NCI-H460 (cell line): ENCODE measurements around a stretch of chr12.

RAMPAGE:
- cytosol, long total RNA: no peak
- long total RNA: no peak
- nucleus, long total RNA: no peak
Observed at GRCh38 chr12:47085677-47086491, 6.1 kb upstream of the AMIGO2 start.

DNA sequence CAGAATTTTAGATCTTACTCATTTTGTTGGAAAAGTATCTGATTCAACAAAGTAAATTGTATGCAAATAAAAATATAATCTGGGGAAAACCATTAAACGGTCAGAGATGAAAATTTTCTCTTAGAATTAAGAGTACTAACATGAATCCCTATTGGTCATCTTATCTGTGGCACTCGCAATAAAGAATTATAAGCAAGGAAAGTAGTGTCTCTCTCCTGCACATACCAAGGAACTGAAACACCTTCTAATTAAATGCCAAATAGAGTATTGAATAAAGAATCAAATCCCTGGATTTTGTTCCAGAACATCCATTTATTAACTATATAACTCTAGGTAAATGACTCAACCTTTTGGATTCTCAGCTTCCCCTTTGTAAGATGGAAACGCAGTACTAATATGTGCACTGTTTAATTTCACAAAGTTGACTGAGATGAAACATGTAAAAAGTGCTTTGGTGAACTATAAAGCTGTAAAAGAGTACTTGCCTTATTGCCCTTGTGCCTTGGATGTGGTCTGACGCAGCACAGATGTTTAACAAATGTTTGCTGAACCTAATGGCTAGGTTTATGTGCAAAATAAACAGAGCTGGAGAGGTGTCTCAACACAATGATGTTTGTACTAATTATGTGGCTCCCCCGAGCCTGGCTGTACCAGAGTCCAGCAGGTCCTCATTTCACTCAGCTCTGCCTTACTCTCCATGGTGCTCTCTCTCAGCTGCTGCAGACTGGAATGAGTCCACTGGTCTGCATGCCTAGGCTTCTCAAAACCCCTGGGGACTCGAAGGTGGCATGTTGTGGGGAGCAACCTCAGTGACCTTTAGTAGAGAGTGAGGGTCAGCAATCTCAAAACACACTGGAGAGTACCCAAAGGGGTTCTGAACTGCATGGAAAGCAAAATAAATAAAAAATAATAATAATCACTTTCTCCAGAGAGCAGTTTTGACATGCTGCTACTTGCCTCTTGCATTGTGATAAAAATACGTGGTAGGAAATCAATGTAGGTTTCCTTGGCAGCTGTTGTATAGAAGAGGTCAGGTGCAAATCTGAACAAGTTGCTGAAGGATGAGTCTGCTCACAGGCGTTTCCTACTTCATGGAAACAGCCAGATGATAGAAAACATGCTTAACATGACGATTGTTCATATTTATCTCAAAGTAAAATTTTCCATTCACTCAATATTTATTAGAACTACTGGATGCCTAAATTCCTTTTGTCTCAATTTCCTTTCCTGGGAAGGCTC, 8.3 kb upstream of the AMIGO2 start:
RAMPAGE:
- cytosol, long total RNA: no peak
- long total RNA: no peak
- nucleus, long total RNA: no peak

RAMPAGE:
- cytosol, long total RNA: no peak
- long total RNA: no peak
- nucleus, long total RNA: no peak
Observed at GRCh38 chr12:47207139-47207662, 127.4 kb upstream of the AMIGO2 start.

GRCh38 chr12:47248913-47249579, 169.3 kb upstream of the AMIGO2 start:
RAMPAGE:
- cytosol, long total RNA: no peak
- long total RNA: no peak
- nucleus, long total RNA: no peak

RAMPAGE:
- cytosol, long total RNA: no peak
- long total RNA: no peak
- nucleus, long total RNA: no peak
Observed at GRCh38 chr12:47312922-47313469, 233.2 kb upstream of the AMIGO2 start.

RAMPAGE:
- cytosol, long total RNA: no peak
- long total RNA: no peak
- nucleus, long total RNA: no peak
Observed at GRCh38 chr12:47343876-47344423, 264.2 kb upstream of the AMIGO2 start.

DNA sequence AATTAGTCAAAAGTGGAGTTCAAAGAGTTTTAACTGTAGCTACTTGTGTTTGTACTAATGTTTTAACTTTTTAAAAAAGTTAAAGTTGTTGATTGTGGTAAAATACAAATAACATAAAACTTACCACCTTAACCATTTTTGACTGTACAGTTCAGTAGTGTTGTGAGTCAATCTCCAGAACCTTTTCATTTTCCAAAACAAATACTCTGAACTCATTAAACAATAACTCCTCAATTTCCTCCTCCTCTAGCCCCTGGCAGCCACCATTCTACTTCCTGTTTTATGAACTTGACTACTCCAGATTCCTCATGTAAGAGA, 299.1 kb upstream of the AMIGO2 start:
RAMPAGE:
- cytosol, long total RNA: no peak
- long total RNA: no peak
- nucleus, long total RNA: no peak

DNA sequence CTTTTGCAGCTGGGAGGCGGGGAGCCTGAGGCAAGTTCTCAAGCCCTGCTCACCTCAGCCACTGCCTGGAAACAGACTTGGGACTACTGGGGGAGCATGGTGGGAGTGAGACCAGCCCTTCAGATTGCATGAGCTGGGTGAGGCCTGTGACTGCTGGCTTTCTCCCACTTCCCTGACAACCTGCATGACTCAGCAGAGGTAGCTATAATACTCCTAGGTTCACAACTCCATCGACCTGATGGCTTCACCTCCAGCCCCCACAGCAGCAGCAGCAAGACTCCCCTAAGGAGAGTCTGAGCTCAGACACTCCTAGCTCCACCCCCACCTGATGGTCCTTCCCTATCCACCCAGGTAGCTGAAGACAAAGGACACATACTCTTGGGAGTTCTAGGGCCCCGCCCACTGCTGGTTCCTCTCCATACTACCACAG, 68.9 kb downstream of the RPAP3 start:
RAMPAGE:
- cytosol, long total RNA: no peak
- long total RNA: no peak
- nucleus, long total RNA: no peak

RAMPAGE:
- cytosol, long total RNA: no peak
- long total RNA: no peak
- nucleus, long total RNA: no peak
Observed at GRCh38 chr12:47725775-47726395, 595 bp upstream of the ENDOU start.

DNA sequence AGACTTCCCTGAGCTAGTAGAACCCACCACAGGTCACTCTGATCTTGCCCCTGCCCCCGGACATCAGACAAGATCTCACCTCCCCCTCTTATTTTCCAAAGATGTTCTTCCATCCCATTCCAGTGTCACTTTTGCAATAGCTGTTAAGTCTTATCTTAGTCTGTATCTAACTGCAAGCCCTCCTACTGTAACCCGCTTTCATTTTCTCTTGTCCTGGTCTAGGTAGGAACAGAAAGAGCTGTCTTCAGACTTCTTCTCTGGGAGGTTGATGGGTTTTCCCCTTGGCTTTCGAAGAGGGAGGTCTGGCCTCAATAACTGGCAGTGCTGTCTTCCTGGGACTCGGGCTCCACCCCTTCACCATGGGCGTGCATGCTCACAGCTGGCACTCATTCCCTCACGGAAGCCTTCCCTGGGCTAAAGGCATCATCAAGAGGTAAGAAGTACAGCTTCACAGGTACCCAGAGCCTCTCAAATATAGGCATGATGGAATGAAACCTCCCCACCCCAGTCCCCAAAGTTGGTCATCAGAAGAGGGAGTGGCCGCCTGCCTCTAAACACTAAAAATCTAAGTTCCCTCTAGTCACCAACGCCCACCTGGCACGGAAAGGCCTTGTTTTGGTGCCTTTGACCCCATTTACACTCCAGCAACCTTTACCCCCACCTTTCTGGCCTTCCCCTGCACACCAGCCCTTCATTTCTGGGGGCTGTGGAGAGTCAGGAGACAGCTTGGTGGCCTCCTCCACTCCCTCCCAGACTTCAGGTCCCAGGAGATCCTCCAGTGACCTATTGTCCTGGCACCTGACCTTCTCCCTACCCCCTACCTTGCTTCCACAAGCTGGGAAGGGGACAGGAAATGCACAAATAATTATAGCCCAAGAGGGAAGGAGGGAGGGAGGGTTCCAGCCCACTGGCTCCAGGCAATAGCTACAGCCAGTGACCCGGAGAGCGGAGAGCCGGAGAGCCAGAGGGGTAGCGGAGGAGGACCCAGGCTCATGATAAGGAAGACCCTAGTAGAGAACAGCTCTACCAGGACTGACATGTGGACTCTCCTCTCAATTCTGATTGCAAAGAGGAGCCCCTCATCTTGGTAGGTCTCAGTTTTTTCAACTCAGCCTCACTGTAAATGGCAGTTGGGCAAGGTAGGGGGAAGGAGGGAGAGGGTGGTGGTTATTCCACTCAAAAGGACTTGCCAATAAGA, 2.8 kb downstream of the RAPGEF3 start:
RAMPAGE:
- cytosol, long total RNA: no peak
- long total RNA: no peak
- nucleus, long total RNA: no peak

GRCh38 chr12:47770778-47771404, 2.1 kb upstream of the SLC48A1 start:
RAMPAGE:
- cytosol, long total RNA: no peak
- long total RNA: no peak
- nucleus, long total RNA: no peak

DNA sequence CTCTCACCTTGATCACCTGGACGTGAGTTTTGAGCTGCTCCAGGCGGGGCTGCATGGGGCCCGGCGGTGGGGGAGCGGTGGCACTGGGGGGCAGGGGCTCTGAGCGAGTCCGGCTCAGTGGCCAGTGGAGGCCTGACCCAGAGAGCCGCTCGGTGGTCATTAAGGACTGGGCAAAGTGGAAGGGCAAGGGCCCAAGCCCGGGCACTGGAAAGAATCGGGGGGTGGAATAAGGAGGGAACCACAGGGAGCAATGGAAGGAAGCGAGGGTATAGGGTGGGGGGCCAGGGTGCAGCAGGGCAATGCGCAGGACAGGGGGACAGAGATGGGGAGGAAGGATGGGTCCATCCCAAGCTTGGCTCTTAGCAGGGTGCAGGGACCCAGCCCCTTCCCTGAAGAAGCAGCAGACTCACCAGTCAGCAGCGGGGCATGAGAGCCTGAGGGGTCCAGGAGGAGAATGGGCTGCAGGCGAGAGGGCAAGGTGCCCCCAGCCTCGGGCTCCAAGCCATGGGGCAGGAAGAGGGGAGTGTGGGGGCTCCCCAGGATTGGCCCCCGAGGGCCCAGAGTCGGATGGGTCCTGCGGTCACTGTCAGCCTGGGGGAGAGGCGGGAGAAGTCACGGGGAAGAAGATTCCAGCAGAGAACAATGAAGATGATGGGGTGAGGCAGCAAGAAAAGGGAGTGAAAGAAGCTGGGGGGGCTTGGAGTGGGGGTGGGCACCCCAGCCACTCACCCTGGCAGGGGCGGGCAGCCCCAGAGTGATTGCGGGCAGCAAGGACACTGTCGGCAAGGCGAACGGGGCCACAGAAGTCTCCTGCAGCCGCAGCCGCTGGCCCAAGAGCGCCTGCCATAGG, 22.4 kb downstream of the SLC48A1 start:
RAMPAGE:
- cytosol, long total RNA: no peak
- long total RNA: no peak
- nucleus, long total RNA: no peak

RAMPAGE:
- cytosol, long total RNA: no peak
- long total RNA: no peak
- nucleus, long total RNA: no peak
Observed at GRCh38 chr12:47807171-47807416, 12.6 kb downstream of the HDAC7 start.

DNA sequence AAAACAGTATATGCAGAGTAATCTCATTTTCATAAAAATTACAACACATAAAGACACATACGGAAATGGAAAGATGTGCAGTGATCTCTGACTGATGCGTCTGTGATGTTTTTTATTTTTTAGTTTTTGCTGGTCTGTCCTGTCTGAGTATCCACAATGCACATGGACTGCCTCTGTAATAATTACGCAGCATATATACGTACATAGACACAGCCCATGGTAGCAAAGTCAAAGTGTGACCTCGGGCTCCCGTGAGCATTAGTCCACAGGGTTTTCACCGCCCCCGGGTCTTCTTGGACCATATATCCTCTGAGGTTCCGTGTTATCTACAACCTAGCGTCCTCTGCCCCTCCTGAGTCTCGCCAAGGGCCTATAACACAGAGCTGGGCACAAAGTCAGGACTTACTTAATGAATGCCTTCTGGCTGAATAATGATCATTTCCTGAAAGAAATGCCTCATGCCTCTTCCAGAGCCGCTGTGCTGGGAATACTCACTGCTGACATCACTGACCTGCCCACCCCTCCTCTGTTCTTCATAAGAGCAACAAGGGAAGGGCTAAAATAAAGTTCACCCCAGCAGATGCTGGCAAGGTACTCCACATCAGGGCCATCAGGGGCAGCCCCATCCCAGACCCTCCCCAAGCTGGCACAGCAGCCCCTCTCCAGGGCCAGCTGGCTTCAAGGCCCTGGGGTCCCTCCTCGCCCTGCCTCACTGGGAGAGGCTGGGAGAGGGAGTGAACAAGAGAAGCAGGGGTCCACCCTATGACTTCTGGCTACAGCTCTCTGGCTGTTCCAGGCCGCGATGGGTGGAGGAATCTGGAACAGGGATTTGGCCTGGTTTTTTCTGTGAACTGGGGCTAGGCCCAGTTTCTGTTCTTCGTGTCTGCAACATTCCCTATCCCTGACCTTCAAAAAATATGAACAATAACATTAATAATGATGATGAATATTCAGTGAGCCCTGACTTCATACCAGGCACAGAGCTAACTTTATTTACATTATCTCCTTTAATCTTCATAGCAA, 7.9 kb downstream of the HDAC7 start:
RAMPAGE:
- cytosol, long total RNA: no peak
- long total RNA: no peak
- nucleus, long total RNA: no peak

DNA sequence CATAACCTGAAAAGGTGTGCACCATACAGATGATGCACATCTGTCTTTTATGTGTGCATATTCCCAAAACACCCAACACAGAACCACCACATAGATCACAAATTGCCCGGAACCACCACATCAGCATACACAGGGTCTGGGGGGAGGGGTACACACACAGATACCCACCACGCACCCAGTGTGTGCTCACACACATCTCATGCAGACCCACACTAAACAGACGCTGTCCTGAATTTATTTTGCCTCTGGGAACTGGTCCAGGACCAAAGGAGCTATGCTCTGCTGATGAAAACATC, 3.4 kb downstream of the HDAC7 start:
RAMPAGE:
- cytosol, long total RNA: no peak
- long total RNA: no peak
- nucleus, long total RNA: no peak

DNA sequence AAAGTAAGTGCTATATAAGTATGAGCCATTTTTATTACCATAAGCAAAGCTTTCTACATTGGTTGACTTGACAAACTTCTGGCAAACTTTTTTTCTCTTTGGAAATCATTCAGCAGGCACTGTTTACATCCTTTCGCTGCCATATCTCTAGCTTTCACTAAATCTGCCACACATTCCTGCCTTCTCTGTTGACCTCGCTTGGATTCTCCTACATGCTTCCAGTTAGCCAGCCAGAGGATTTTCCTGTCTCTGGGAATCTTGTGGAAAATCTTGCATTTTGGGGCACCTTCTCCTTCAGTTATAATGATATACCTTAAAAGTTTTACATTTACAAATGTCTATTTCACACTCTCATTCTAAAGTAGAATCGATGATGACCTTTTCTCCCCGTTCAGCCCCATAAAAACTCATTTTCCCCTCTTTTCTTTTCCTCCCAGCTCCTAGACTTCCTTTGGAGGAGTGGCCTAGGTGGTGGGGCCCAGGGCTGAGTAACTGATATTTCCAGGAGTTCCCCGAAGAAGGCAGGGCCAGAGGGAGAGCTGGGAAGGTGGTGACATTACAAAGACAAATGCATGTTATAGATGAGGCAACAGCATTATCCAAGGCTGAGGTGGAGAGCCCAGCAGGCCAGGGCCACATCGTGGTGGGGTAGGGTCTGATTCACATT, 22.0 kb upstream of the HDAC7 start:
RAMPAGE:
- cytosol, long total RNA: no peak
- long total RNA: no peak
- nucleus, long total RNA: no peak

DNA sequence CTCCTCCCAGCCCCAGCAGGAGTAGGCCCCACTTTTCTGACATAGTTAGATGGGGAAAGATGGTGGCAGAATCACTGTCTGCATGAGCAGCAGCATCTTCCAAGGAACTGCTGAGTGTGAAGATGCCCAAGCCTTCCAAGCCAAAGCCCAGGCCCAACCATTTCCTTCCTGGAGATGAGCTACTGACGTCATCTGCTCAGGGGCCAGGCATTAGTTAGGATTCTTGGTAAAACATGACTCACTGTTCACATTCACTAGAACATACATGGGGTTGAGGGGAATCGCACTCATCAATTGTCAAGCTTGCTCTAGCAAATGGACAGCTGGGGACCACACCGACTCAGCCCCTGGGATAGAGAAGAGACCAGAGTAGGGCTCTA, 37.2 kb downstream of the VDR start:
RAMPAGE:
- cytosol, long total RNA: no peak
- long total RNA: no peak
- nucleus, long total RNA: no peak

DNA sequence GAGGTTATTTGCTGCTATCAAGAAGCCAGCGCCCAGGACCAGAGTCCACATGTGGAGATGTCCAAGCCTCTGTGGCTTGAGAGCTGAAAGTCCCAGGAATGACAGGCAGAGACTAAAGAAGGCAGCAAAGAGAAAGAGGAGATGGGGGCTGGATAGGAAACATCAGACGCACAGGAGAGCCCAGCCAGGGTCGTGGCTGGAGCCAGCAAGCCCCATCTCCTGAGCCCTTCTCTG, 22.6 kb downstream of the VDR start:
RAMPAGE:
- cytosol, long total RNA: no peak
- long total RNA: no peak
- nucleus, long total RNA: no peak

GRCh38 chr12:47905261-47905994, 634 bp upstream of the VDR start:
RAMPAGE:
- cytosol, long total RNA: no peak
- long total RNA: no peak
- nucleus, long total RNA: no peak

DNA sequence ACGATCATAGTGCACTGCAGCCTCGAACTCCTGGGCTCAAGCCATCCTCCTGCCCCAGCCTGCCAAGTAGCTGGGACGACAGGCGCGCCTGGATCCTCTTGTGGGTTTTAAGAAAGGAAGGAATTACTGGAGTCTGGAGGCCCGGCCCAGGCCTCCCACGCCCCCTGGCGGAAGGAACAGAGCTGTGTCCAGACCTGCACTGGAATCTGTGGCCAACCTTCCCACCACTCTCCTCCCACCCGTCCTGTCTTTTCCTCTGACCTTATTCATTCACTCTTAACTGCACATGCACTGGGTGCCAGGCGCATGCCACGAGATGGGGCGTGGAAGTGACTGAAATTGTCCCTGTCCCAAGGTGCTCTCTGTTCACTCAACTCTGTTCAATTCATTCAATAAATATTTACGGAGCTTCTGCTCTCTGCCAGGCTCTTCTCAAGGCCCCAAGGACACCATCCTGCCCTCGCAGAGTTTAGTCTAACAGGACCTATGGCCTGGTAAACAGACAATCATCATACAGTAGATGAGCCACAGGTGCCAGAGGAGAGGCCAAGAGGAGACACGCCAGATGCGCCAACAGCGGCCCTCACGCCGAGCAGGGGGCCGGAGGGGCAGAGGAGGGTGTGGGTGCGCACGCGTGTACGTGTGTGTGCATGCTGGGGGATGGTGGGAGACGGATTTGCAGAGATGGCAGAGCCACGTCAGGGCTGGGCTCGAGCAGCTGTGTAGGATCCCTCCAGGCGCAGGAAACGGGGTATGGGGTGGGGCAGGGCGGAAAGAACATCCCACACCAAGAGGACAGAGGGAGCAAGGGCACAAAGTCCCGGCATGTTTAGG, 13.7 kb upstream of the TMEM106C start:
RAMPAGE:
- cytosol, long total RNA: no peak
- long total RNA: no peak
- nucleus, long total RNA: no peak